Neural progenitor cell (in vitro differentiated cells): Measurements from ENCODE around the genes MPC2 and SCYL3.

DNA sequence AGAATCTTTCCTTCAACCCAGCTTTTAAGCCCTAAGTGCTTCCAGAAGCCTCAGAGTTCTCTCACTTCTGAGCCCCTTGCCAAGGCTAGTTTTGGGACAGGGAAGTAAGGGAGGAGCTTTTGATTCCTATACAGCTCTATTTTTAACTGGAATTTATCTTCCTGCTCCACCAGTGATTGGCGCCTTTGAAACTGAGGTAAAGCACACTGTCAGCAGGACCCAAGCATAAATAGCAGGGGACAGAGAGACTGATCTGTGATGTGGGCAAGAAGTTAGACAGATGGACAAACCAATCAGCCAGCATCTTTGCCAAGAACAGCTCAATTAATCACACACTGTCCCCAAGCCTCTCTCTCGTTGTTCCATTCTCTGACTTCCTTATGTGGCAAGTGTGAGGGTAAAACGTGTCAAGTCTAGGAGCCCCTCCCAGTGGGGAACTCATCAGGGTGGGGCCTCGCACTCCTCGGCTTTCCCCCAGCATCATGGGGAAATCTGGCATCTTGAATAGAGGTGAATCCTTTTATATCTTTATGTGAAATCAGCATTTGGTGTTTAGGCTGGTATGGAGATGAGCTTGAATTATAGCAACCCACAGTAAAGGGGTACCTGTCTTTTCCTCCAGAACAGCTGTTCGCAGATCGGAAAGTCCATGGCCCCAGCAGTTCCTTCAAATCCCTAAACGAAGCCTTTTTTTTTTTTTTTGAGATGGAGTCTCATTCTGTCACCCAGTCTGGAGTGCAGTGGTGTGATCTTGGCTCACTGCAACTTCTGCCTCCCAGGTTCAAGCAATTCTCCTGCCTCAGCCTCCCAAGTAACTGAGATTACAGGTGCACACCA lies 40.1 kb upstream of the MPZL1 start:
- RAMPAGE, long total RNA = no peak

- RAMPAGE, long total RNA = no peak
These were observed 12.8 kb upstream of the MPZL1 start for GRCh38 chr1:167708780-167709510.

GRCh38 chr1:167714788-167715741 lies 6.7 kb upstream of the MPZL1 start:
- RAMPAGE, long total RNA = no peak

DNA sequence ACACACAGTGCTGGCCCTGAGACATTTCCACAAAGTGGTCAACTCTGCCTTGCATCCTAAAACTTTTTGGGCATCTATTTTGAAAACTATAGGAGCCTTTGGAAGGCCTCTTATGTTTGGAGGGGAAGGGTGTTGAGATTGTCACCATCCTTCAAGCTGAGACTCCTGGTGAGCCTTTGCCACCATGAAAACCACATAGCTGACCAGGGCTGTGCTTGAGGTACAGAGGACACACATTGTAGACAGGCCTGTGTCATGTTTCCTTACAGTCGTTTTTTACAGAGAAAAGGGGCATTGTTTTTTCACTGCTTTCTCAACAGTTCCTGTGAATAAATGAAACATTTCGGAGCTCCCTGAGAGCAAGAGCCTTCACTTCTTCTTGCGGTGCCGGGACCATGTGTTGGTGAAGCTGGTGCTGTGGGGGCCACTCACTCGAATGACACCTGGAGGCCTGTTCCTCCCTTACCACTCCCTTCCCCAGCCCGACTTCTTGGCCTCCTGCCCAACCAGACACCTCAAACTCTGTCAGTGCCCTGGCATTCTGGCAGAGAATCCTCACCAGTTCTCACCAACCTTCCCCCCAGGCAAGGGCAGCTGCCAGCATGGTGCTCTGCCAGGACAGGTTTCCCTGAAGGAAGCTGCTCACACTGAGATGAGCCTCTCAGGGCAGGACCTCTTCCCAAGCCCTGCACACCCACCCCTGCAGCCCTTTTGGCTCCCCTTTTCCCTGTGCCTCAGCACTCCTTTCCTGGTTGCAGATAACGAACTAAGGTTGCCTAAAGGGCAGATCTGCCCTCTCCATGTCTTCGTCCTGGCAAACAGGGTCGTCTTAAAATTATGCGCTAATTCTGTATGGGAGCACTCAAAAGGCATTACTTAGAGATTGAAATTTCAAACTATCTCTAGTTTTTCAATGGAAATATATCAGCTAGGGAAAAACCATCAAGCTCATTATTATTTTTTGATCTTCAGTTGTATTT lies 68.3 kb downstream of the MPZL1 start:
- RAMPAGE, long total RNA = no peak

DNA sequence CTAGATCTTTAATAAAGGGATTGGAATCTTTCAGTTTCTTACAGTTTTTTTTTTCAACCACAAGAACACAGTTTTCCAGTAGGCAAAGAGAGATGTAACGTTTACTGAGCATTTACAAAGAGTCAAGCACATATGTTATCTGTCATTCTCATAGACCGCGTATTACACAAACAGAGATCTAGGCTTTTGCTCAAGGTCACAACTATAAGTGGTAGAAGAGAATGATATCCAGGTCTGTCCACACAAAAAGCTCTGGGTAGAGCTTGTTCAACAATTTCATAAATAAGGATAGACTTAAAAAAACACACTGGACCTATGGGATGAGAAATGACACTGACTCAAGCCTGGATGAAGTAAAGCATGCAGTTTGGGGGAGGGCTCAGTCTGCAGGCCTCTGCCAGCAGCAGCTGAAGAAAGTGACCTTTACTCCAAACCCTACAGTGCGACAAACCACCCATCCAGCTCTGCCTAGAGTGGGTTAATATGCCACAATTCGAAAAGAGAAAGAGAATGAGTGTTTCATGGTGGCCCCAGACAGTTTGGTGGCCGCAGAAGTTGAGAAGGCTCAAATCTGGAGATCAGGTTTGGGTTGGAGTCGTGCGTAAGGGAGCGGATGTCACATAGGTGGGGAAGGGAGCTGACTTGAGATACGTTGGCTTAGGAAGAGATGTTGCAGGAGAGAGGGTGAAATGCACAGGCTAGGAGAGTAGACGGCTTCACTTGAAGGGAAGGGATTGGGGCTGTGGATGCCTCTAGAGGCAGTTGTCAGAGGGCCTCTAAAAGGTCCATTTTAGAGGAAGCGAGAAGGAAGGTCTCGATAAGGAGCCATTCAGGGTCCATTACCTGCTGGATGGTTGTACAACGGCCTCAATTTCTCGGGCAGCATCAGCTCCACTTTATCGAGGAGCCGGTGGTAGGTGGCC lies 1.3 kb upstream of the DCAF6 start:
- RAMPAGE, long total RNA = no peak

DNA sequence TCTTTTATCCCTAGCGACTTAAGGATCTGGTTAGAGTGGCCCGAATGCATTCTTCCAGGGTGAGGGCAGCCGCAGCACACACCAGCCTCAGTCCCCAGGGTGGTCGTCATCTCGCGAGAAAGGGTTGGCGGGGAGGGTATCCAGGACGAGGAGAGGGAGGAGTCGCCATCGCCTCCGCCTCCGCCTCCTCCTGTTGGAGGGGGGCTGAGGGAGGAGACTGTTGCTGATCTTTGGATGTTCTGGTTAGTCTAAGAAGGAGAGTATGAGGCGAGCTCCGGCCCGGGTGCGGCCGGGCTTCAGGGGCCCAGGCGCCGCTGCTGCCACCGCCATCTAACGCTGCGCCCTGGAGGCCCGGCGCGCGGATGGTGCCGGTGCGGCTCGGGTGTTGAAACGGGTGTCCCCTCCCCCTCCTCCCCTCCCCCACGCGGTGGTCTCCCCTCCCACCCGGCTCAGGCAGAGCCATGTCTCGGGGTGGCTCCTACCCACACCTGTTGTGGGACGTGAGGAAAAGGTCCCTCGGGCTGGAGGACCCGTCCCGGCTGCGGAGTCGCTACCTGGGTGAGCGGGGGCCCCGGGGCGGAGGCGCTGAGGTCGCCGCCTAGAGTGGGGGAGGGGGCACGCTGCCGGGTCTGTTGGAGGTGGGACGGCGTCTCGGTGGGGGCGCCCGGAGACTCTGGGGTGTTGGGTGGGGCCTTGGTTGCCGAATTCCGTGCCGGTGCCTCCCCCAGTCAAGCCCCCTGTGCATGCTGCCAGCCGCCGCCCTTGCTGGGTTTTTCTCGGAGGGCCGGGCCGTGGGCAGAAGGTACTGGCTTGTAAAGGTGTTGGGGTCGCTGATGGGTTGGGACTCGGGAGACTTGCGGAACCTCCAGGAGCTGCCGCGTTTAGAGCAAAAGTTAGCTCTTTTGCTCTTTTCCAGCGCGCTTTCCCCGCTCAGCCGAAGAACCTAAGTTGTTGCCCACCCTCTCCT lies at the start of gene MPC2:
Gene MPC2, minus strand, starts transcription at position 622 of the 967 bp plus-strand sequence.
- RAMPAGE, long total RNA = no peak

- RAMPAGE, long total RNA = no peak
These were observed 54.7 kb downstream of the GPR161 start for GRCh38 chr1:168081642-168082839.

DNA sequence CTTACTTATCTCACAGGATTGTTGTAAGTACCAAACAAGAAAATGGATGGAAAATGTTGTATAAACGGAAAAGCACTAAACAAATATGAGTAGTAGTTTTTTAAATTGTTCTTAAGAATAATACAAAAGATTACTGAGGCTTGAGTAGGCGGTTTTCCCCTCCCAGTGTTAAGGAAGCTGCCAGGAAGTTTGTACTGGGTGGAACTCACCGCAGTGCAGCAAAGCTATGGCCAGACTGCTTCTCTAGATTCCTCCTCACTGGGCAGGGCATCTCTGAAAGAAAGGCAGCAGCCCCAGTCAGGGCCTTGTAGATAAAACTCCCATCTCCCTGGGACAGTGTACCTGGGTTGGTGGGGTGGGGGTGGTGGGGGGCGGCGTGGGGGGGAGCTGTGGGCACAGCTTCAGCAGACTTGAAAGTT lies 58.8 kb downstream of the XCL2 start:
- RAMPAGE, long total RNA = no peak

- RAMPAGE, long total RNA = no peak
These were observed 32.8 kb downstream of the XCL1 start for GRCh38 chr1:168608871-168609936.

DNA sequence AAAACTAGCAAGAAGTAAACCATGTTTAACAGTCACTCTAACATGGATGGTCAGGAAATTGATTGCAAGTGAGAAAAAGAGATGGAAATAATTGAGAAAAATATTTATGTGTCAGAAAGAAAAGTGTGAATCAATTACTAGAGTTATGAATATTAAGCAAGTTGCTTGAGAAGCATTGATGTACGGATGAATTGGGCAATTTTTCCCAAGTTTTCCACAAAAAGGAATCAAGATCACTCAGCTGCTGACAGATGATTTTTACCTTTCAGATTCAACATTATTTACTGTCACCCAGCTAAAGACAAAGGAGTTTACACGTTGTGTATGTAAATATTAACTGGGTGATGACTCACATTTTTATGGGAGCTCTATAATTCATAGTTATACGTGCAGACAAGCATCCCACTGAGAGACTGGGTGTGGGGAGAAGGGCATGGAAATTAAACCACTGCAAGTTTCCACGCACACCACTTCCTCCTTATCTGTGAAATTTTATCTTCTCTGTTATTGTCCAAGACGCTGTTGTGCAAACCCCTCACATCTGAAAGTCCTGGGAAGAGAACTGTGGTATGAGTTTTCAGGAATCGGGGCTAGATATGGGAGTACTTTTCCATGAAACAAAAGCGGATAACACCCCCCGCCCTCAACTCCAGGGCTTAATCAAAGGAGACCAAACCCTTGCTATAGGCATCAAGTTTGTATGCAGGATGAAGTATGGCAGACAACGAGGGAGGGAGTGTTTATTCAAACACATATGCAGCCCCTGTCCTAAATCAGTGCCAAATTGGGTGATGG lies 23.1 kb upstream of the DPT start:
- RAMPAGE, long total RNA = no peak

DNA sequence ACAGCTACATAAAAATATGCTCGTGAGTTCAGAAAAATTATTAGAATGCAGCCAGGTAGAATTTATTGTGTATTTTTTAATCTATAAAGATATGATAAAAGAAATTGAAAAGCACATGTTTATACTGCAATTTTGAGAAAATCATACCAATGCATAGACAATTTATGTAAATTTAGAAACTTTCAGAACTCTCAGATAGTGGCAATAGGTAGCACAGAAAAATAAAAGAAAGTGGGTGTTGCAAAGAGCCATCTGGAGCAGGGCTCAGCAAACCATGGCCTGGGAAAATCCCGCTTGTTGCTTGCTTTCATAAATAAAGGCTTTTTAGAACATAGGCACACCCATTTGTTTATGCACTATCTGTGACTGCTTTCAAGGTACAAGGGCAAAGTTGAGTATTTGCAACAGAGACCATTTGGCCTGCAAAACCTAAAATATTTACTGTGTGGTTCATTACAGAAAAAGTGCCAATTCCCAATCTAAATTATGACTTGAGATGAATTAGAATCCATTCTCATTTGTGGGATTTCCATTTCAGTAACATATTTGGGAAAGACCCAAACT lies 43.4 kb upstream of the DPT start:
- RAMPAGE, long total RNA = no peak

- RAMPAGE, long total RNA = no peak
These were observed 75.0 kb upstream of the DPT start for GRCh38 chr1:168803925-168804560.

GRCh38 chr1:169019684-169020152 lies 86.8 kb upstream of the ATP1B1 start:
- RAMPAGE, long total RNA = no peak

DNA sequence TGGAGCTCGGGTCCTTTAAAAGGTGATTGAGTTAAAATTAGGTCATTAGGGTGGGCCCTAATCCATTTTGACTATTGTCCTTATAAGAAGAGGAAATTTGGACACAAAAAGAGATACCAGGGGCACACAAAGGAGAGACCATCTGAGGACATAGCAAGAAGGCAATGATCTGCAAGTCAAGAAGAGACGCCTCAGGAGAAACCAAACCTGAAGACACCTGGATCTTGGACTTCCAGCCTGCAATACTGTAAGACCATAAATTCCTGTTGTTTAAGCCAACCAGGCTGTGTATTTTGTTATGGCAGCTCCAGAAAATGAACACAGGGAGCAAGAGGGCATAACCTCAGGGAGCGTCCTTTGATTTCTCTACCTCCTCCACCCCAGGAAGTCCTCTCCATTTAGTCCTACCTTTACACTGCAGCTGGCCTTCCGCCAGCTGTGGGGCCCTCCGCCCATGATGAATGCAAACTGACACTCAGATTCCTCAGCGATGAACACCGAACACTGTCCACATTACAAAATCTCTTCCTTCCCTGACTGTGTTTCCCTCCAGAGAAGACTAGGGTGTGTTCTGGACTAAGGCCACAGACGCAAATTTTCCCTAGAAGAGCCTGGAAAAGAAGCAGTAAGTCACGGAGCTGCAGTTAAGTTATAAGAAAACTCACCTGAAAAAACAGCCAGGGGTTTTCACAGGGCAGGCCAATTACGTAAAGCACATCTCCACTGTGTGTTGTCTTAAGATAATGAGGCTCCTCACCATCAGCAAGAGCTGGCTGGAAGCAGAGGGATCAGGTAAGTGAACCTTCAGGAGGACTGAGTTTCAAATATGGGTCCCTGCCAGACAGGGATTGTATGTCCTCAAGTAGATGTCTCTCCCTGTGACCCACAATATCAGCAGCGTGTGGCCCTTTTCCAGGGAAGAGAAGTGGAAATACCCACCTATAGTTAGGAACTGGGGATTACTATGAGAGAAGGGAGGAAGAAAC lies 46.5 kb upstream of the ATP1B1 start:
- RAMPAGE, long total RNA = no peak

DNA sequence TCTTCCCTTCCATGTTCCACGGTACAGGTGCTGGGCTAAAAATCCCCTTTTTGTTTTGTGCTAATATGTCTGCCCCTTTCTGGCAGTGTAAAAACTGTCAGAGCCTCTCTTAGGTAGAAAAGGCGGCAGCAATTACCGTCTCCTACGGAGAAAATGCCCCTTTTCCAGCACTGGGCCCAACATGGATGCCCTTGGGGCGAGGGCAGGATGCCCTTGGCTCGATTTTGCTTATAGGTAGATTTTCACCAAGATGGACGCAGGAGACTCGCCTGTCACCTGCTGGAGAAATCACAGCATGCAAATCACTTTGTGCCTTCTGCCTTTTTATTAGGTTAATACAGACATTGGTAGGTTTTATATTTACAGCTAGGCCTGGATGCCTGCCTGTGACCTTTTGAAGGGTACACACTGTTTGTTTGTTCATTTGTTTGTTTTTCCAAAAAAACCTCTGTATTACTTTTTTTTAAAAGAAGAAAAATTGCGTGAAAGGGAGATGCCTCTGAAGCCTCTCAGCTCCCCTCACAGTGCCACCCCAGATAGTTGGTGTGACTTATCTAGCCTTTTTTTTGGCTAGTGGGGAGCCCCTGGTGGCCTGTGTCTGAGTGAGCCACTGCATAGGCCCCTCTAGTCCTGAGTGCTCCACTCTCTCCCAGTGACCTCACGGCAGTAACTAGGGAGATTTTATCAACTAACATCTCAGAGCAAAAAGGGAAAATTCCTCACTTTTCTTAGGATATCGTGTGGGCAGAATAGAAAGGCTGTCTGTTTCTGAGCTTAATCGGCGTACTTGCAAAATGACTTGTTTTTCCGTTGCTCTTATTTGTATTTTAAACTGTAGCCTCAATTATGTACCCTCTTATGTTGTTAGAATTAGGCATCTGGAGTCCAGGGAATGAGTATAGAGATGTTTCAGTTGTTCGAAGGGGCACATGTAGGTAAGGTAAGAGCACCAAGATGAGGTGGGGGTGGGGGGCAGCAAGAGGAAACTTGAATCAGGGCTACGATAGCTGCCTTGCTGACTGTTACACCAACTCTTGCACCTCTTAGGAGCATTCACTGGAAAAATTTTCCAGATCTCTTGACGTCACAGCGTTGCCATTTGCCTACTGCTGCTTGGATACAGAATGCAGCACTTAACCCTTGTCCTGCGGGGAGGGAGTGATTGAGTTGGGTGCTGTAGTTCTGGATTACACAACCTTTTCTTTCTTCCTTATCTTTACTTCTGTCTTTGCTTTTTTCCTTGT lies 2.7 kb downstream of the ATP1B1 start:
- RAMPAGE, long total RNA = no peak

DNA sequence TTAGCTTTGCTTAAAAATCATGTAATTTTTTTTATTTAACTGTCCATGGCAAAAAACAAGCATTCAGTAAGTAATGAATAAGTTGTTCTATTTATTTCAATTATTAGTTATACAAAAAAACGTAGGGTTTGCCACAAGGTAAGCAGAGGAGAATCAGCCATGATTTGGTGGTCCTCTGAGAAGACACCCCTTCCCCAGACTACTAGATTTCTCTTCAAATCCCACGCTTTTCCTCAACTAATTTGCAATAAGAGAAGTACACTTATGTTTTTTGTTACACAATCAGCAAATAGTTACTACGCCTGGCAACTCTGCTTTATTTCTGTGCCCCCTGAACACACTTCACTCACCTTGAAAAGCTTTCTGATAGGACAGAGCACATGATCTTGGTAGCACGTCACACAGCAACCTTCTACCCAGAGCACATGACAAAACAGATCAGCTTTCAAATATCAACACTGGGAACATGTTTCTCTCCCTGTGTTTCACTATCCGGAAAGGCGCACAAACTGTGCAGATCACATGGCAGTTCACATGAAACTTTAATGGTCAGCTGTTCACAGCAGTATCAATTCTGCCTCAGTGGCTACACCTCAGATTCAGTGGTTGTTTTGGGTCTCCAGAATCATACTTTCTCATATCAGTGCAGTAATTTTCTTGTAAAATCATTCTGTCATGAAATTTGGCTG lies 2.3 kb downstream of the SLC19A2 start:
- RAMPAGE, long total RNA = no peak

DNA sequence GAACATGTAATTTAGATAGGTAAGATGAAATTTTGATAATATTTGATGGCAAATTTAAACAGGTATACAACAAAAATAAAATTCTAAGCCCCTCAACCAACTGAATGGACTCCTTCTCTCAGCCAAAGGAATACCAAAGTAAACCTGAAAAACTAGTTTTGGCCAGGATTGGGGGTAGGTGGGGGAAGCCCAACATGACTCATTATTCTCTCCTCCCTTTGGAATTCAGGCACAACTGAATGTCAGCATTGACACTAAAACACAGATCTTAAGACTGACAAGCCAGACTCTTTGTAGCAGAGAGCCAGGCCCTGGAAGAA lies 13.4 kb downstream of the METTL18 start:
- RAMPAGE, long total RNA = no peak

DNA sequence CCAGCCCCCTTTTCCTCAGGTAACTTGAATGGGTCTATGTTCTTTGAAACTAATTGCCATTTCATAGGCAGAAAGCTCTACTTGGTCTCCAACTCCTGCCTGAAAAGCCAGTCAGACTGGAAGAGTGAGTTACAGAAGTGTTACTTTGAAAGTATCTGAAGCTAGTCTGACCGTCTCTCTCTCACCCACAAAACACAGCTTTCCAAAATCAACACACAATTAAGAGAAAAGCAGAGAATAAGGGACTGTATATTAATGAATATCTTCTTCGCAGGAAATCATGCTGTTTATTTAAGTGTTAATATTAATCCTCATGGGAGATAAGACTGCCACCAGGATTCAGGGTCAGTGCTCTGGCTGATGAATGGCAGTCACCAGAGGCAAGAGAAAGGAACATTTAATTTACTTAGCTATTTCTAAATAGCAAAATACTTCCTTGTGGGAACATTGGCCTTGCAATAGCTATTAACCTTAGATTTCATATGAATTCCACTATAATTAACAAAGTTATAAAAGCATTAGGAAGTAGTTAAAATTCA lies 2.2 kb downstream of the SCYL3 start:
- RAMPAGE, long total RNA = no peak

DNA sequence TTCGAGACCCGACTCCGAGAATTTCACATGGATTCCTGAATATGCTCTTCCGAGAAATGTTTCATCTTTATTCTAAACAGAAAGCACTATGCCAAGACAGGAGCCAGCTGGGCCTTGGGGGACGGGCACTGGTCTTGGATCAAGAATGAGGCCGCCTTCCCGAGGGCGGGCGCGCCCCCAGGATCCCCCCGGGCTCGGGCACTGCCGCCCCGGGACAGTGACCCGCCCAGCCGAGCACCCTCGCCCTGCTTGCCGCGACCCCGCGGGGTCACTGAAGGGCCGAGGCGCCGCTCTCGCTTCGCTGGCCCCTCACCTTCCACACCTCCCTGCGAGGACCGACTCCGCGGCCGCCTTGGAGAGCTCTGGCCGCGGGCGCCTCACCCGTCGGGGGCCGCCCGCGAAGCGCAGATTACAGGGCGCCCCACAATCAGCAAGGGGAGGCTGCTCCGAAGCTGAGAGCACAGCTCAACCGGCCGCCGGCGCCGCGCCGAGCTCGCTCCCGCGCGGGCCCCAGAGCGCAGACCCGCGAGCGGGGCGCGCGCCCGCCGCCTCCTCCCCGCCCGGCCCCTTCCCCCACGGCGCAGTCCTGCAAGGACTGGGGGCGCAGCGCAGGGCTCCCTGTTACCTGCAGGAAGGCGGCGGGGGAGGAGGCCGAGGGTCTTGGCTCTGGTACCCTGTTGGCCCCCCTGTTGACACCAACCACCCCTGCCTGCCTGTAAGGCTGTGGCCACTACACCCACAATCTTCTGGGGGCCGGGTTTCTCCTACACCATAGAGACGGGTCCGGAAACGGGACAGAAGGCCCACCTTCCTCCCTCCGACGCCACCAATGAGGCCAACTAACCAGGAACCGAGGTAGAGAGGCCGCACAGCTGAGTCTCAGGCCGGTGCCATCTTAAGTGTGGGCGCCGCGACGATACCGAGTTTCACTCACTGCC lies at the start of gene SCYL3:
Gene SCYL3, minus strand, starts transcription at position 734 of the 938 bp plus-strand sequence.
- RAMPAGE, long total RNA = no peak

- RAMPAGE, long total RNA = no peak
These were observed 391 bp upstream of the SCYL3 start for GRCh38 chr1:169894101-169894472.